Peyer's patch (tissue), 4 donors: Measurements from ENCODE around the gene C6orf58.

DNA sequence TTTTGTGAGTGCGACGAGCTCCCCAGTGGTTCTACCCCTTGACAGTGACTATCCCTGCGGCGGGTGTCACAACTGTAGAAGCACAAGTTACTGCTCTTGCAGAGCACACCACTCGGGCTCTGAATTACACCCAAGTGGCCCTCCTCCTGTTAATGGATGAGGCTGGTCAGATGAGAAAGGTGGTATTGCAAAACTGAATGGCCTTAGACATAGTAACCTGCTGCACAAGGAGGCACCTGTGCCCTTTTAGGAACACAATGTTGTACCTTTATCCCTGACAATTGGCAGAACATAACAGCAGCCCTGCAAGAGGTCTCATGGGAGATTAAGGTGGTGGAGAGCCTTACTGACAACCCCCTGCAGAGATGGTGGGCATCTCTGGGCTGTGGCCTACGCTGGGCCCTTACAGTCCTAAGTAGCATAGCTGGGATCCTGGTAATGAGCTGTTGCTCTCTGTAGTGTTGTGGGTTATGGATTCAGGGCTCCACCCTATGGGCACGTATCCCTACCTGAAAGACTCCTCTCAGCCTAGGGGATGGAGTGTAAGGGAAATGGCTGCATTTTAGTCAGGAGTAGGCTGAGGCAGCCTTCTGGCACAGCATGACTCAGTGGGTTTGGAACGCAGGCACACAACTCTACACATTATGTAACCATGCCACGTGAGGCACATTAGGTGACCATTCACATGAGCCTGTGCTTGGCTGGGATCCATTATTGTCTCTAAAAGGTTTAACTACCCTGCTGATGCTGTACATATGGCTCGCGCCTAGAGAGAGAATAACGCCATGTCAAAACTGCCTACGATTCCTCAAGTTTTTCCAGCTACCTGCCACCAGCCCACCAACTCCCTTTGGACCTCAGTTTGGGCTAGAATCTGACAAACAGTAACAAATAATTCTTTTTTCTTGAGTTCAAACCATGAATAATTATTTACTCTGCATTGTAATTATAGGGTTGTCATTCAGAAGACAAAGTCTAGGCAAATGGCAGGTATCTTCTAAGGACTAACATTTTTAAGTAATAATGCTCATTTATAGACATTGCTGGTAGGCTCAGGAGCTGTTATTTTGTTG lies 27.9 kb downstream of the HDDC2 start:
- PRO-cap, result no peak
- RAMPAGE, long total RNA, 4 experiments, result no peak in any of the 4 experiments

DNA sequence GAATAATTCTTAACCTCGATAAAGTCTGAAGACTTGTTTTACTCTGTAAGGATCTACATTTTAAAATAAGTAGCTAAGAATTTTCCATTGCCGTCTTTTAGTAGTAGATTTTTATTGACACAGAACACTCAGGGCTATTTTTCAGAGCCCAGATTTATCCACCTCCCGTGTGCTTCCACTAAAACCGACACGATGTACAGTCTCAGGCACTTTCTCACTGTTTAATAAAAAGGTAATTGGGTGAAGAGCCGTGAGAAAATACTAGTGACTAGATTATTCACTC lies 12.1 kb upstream of the HDDC2 start:
- PRO-cap, result no peak
- RAMPAGE, long total RNA, 4 experiments, result no peak in any of the 4 experiments

GRCh38 chr6:125747258-125748164 lies 1.9 kb upstream of the HEY2 start:
- PRO-cap, result no peak
- RAMPAGE, long total RNA, 4 experiments, result no peak in any of the 4 experiments

- PRO-cap, result bidirectional peak, plus-strand start at chr6:125749216, minus-strand start at chr6:125749180; bidirectional peak, plus-strand start at chr6:125749633, minus-strand start at chr6:125749395
- RAMPAGE, long total RNA, 4 experiments, result no peak in any of the 4 experiments
These were observed 535 bp upstream of the HEY2 start for GRCh38 chr6:125748615-125749578.

- PRO-cap, result no peak
- RAMPAGE, long total RNA, 4 experiments, result no peak in any of the 4 experiments
These were observed 71.6 kb upstream of the HINT3 start for GRCh38 chr6:125884894-125885352.

DNA sequence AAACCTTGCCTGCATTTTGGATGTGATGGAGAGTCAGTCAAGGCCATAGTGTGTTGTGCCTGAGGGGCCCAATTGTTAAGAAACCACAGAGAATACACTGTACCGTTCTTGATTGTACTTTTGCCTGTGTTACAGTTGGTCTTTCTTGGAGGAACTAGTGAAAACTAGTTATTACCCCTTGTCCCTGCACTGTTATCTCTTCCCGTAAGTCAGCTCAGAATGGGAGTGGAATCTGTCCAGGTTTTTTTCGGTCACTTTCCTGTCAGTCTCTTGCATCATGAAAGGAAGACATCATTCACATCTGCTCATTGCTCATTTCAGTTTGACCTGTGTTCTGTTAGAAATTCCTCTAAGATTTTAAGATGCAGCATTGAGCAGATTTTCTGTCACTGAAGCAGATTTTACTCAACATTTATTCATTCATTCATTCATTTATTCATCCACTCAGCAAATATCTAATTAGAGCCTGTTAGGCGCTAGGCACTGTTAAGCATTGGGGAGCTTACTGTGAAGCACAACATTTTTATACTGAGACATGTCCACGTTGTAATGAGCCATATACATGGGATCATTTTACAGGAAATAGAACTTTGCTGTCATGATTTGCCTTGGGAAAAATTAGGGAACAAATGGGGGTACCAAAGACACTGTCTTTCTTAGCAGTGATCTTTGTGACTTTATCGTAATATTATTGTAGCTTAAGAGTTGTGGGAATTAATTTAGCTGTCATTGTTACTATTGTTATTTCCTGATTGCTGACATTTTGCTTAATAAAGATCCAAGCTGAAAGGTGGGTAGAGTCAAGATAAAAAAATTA lies 33.1 kb upstream of the HINT3 start:
- PRO-cap, result bidirectional peak, plus-strand start at position 320 of the sequence, minus-strand start at position 156 of the sequence
- RAMPAGE, long total RNA, 4 experiments, result no peak in any of the 4 experiments

- PRO-cap, result unidirectional peak, minus-strand start at chr6:125957996
- RAMPAGE, long total RNA, 4 experiments, result no peak in any of the 4 experiments
These were observed 1.4 kb downstream of the HINT3 start for GRCh38 chr6:125957848-125958459.

DNA sequence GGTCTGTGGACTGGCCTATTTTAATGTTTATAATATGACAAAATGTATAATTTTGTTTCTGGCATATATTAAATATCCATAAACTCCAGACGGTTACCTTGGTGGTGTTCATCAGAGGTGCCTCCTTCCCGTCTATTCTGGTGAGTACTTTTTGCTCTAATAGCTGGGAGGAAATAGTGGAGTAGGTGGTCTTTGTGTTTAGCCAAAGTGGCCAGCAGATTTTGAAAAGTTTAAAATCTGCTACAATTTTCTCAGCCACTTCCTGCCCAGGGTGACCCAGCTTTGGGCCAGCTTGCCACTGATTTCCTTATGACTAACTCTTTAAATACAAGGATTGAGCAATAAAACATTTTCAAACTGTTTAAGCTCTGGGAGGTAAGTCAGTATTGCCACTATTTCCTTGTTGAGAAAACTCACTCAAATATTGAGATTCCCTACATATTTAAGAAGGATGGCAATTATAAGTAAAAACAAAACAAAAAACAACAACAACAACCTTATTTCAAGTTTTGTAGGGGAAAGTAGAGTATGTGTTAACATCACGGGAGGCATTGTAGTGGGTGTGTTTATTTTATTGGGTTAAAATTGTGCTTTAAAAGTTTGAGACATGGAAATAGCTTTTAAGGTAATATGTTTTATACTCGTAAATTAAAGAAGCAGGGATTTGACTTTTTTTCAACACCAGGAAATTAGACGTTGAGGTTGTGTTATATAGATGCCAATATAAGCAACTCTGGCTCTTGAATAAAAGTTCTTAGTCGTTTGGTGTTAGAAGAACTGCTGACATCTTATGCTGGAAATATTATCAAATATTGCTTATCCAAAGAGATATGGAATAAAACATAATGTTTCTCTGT lies 54.6 kb downstream of the TRMT11 start:
- PRO-cap, result no peak
- RAMPAGE, long total RNA, 4 experiments, result no peak in any of the 4 experiments

DNA sequence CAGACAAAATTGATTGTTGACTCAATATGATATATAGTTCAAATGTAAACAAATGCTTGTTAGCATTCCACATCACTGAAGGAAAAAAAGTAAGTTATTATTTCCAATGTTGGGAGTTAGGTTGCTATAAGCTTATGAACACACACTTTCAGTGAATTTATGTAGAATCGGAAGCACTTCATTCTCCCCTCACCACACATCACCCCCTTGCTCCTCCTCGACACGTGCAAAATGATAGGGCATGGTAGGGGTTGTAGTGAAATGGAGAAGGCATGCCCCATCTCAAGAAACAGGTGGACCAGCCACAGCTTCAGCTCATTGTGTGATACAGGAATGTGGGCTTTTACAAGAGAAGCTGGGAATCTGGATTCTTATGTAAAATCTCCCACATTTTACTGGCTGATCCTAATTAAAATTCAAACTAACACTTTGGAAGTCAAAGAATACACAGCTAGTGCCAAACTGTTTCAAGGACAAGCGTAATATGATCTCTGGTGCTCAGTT lies 24.1 kb upstream of the KIAA0408 start:
- PRO-cap, result no peak
- RAMPAGE, long total RNA, 4 experiments, result no peak in any of the 4 experiments

DNA sequence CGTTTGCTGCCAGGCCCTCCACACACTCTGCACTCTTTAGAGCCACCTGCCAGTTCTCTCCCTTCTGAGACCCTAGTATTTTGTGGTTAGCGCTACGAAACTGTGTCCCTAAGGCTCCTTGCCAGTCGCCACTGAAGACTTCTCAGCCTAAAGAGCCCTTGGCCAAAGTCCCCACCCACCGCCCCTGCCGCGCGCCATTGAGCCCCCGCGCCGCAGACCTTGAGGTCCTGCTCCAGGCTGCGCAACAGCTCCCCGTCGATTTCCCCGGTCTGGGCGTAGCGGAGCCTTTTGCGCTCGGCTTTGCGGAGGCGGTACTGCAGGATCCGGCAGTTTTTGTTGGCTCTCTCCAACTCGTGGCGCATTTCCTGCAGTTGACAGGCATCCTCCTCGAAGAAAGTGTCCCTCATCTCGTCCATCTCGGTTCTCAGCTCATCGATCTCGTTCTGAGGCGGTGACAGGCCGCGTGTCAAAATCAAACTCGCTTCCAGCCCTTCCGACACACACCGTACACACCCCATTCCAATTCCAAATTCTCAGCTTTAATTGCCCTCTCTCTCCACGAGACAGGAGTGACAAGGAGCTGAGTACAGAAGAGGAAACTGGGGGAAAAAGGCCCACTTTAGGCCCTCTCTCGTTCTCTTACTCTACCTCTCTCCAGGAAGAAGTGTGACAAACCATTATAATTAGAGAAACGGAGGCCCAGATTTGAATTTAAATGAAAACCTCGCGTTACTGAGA lies 55.6 kb upstream of the KIAA0408 start:
- PRO-cap, result no peak
- RAMPAGE, long total RNA, 4 experiments, result no peak in any of the 4 experiments

DNA sequence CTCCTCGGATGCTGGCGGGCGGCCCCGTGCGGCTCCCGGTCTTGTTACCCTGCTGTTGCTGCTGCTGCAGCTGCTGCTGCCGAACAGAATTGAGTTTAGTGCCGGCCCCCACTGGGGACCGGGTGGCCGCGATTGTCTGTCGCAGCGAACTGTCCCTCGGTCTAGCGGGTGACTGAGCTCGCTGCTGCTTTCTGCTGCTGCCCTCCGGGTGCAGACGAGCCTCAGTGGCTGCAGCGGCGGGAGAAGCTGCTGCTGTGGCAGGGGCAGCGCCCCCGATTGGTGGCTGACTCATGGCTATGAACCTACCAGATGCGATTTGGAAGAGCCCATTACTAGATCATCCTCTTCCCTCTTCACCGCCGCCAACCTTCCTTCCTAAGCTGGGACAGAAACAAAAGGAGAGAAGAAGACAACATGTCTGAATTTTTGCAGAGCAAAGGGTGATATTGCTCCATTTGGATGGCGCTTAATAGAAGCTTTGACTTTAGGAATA lies 57.2 kb upstream of the KIAA0408 start:
- PRO-cap, result no peak
- RAMPAGE, long total RNA, 4 experiments, result no peak in any of the 4 experiments

GRCh38 chr6:127577041-127577561 lies at the start of gene C6orf58:
Gene C6orf58, plus strand, starts transcription at chr6:127577174.
- PRO-cap, result no peak
- RAMPAGE, long total RNA, 4 experiments, result no peak in any of the 4 experiments

DNA sequence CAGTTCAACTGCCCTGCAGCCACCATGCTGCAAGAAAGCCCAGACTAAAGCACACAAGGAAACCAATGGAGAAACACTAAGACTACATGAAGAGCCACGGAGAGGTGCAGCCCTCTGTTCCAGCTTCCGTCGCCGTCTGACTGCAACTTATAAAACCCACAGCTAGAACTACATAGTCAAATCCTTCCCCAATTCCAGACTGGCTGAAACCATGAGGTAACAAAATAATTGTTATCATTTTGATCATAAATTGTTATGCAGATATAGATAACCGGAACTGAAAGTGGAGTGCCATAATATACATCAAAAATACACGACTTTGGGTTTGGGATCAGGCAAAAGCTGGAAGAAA lies 21.2 kb upstream of the THEMIS start:
- PRO-cap, result no peak
- RAMPAGE, long total RNA, 4 experiments, result no peak in any of the 4 experiments

GRCh38 chr6:128371200-128371783 lies 149.1 kb downstream of the PTPRK start:
- PRO-cap, result no peak
- RAMPAGE, long total RNA, 4 experiments, result no peak in any of the 4 experiments

DNA sequence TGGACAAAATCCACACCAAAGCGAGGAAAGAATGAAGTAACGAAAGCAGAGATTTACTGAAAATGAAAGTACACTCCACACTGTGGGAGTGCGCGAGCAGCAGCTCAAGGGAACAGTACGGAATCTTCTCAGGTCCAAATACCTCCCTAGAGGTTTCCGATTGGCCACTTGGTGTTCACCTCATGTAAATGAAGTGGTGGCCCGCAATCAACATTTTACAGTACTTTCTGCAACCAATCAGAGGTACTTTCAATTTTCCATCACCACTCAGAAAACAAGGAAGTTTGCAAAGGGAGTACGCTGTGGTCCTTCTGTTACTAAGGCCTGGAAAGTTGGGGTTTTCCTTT lies 122.4 kb downstream of the PTPRK start:
- PRO-cap, result unidirectional peak, minus-strand start at position 211 of the sequence
- RAMPAGE, long total RNA, 4 experiments, result no peak in any of the 4 experiments

DNA sequence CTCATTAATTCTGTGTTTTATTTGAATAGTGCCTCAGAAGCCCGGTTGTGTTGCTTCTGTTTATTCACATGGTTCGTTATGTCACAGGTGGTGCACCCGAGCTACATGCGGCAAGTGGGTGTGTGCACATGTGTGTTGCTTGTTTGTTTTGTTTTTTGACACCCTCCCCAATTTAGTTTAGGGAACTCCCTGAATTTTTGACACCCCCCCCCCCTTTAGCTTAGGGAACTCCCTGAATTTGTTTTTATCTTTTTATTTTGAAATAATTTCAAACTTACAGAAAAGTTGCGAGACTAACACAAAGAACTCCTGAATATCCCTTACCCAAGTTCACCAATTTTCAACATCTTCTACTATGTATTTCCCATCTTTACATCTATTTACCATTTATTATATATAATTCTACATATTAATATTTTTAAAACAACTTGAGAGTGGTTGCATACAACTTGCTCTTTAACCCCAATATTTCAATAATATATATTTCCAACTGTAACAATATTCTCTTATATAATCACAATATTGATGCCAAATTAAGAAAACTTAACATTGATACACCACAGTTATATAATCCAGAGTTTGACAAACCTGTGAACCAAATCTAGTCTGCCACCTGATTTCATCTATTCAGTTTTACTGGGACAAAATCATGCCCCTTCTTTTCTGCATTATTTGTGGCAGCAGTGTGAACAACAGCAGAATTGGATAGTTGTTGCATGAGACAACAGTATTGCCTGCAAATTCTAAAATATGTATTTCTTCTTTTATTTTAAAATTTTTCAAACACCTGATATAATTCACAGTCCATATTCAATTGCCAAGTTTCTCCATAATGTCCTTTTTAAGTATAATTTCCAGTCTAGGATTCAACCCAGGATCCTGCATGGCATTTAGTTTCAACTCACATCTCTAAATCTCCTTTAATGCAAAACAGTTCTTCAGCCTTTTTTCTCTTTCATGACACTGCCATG lies 47.9 kb downstream of the PTPRK start:
- PRO-cap, result no peak
- RAMPAGE, long total RNA, 4 experiments, result no peak in any of the 4 experiments

DNA sequence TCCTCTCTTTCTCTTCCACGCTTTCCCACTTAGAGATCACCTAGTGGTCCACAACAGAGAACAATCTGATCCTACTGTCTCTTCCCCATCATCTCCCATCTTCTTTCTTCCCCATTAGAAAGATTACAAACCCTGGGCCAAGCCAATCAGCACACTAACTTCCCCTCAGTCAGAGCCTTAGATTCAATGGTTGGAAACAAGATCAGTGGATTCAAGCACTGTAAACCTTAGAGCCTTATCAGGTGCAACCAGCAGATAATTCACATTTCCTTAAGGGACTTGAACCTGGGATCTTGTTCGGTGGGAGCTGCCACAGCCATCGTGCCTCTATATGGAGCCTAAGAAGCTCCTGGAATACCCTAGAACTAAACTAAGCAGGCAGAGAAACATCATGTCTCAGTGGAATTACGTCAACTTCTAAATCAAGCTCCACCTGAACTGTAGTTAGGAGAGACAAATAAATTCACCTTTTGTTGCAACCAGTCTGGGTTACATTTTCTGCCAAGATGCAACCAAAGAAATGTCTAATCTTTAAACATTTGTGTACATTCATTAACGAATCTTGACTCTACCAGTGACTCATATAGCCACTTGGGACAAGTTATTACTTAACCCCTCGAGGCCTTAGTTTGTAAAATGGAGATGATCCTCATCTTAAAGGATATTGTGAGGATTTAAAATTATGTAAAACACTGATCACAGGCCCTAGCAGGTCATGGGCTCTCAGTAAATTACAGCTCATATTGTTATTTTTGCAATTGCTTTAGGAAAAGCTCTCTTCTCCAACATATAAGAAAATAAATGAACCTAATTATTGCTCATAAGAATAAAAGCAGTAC lies 9.0 kb downstream of the PTPRK start:
- PRO-cap, result no peak
- RAMPAGE, long total RNA, 4 experiments, result no peak in any of the 4 experiments

- PRO-cap, result no peak
- RAMPAGE, long total RNA, 4 experiments, result no peak in any of the 4 experiments
These were observed 2.5 kb downstream of the LAMA2 start for GRCh38 chr6:128885421-128885882.

GRCh38 chr6:128944349-128944863 lies 61.5 kb downstream of the LAMA2 start:
- PRO-cap, result no peak
- RAMPAGE, long total RNA, 4 experiments, result no peak in any of the 4 experiments

- PRO-cap, result no peak
- RAMPAGE, long total RNA, 4 experiments, result no peak in any of the 4 experiments
These were observed 247.2 kb downstream of the LAMA2 start for GRCh38 chr6:129130184-129130554.